NCI-H460 (cell line): ENCODE measurements around a stretch of chr12.

RAMPAGE:
- cytosol, long total RNA = no peak
- long total RNA = no peak
- nucleus, long total RNA = no peak
These were observed 85.7 kb upstream of the USP44 start for GRCh38 chr12:95636842-95637466.

DNA sequence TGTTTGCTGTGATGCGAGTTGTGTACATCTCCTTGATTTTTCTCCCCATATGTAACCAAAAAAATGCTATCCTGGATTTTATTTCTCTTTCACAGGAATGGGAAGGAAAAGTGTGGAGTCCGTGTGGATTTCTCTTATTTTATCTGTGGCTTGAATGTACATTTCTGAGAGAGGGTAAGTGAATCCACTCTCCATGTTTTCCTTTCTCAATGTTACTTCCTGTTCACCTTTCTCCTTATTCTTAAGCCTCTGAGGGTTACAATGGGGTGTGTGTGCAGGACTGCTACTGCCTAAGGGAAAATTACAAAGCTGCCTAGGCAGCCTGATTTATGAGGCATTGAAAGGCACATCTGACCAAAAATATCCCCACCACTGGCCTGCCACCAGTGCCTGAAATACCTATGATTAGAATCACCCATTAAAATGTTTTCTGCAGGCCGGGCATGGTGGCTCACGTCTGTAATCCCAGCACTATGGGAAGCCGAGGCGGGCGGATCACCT is 98.0 kb upstream of the USP44 start:
RAMPAGE:
- cytosol, long total RNA = no peak
- long total RNA = no peak
- nucleus, long total RNA = no peak

RAMPAGE:
- cytosol, long total RNA = no peak
- long total RNA = no peak
- nucleus, long total RNA = no peak
These were observed 1.2 kb downstream of the SNRPF start for GRCh38 chr12:95859972-95860355.

DNA sequence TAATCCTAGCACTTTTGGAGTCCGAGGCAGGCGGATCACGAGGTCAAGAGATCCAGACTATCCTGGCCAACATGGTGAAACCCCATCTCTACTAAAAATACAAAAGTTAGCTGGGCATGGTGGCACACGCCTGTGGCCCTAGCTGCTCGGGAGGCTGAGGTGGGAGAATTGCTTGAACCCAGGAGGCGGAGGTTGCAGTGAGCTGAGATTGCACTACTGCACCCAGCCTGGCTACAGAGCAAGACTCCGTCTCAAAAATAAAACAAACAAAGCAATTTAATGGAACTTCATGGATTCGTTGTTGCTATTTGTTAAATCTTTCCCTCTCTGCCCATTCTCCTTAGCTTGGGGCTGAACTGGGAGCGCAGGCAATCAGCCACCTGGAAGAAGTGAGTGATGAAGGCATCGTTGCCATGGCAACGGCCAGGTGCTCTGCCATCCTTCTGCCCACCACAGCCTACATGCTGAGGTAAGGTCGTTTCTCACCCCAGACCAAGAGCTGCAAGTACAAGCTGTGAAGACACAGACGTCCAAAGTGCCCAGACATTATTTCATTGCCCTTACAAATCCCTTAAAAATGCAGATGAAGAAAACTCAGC is 19.0 kb downstream of the AMDHD1 start:
RAMPAGE:
- cytosol, long total RNA = no peak
- long total RNA = no peak
- nucleus, long total RNA = no peak

GRCh38 chr12:96170208-96170832 is 23.9 kb upstream of the ELK3 start:
RAMPAGE:
- cytosol, long total RNA = no peak
- long total RNA = no peak
- nucleus, long total RNA = no peak

GRCh38 chr12:96237503-96238254 is 43.5 kb downstream of the ELK3 start:
RAMPAGE:
- cytosol, long total RNA = no peak
- long total RNA = no peak
- nucleus, long total RNA = no peak

RAMPAGE:
- cytosol, long total RNA = no peak
- long total RNA = no peak
- nucleus, long total RNA = no peak
These were observed 60.9 kb downstream of the ELK3 start for GRCh38 chr12:96254718-96255783.

DNA sequence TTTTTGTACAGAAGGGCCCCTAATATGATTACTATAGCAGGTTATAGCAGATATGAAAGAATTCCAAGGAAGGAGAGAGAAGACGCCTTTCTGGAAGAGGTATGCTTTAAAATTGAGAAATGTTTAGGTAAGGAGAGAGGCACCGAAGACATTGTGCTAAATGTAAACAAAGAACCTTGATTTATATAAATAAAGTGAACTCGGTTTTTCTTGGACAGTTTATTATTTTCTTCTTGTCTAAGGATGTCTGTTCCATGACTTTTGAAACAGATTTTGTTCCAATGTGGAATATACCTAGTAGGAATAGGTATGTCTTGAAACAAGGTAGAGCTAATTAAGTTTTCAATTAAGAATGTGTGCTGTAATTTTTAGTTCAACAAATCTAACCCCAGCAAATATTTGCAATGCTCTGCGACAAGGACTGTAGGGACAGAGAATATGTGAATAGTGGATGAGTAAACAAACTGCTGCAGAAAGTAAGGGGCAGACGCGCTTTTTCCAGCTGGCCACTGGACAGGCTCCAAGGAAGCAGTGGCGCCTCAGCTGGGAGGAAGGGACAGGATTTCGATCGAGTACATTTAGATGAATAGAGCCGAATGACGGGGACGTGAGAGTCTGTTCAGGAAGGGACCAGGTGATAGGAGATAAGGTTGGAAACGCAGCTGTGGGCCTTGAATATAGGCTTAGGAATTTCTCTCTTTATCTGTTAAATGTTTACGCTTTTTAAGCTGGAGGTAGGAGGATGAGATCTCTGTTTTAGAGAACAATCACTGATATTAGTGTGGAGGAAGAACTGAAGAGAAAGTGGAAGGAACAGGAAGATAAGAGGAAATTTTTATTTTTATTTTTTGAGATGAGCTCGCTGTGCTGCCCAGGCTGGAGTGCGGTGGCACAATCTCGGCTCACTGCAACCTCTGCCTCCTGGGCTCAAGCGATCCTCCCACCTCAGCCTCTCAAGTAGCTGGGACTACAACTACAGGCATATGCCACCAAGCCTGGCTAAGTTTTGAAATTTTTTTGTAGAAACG is 69.3 kb downstream of the ELK3 start:
RAMPAGE:
- cytosol, long total RNA = no peak
- long total RNA = no peak
- nucleus, long total RNA = no peak

DNA sequence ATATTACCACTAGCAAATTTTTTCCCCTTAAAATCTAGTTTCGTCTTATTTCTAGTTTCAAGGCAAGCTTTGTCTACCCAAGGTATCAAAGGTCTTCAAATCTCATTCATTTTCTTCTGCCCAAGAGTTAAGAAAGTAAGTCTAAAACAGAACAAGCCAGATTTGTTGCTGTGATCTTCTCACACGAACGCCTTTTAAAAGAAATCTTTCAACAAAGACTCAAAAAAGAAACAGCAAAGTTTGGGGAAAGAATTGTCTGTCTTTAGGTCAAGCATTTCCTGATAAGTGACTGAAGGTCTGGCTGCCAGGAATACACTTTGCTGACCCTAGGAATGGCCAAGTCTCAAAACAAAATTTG is 1.8 kb downstream of the CDK17 start:
RAMPAGE:
- cytosol, long total RNA = no peak
- long total RNA = no peak
- nucleus, long total RNA = no peak

GRCh38 chr12:96398852-96399127 is 1.4 kb downstream of the CDK17 start:
RAMPAGE:
- cytosol, long total RNA = no peak
- long total RNA = no peak
- nucleus, long total RNA = no peak

DNA sequence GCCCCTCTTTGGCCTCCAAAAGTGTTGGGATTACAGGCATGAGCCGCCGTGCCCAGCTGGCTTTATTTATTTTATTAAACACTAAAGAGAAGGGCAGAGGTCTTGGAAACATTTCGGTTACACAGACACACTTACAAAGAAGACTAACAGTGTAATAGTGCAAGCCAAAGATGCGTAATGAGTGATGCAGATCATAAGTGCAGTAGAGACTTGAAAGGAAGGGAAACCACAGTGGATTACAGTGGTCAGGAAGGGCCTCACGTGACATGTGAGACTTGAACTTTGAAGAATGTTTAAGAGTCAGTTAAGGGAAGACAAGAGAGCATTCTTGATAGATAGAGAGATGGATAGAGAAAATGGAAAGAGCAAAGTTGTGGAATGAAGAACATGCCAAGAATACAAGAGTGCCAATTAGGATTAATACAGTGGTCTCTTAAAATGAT is 33.9 kb upstream of the CDK17 start:
RAMPAGE:
- cytosol, long total RNA = no peak
- long total RNA = no peak
- nucleus, long total RNA = no peak

GRCh38 chr12:96699076-96699386 is 208.0 kb upstream of the NEDD1 start:
RAMPAGE:
- cytosol, long total RNA = no peak
- long total RNA = no peak
- nucleus, long total RNA = no peak

DNA sequence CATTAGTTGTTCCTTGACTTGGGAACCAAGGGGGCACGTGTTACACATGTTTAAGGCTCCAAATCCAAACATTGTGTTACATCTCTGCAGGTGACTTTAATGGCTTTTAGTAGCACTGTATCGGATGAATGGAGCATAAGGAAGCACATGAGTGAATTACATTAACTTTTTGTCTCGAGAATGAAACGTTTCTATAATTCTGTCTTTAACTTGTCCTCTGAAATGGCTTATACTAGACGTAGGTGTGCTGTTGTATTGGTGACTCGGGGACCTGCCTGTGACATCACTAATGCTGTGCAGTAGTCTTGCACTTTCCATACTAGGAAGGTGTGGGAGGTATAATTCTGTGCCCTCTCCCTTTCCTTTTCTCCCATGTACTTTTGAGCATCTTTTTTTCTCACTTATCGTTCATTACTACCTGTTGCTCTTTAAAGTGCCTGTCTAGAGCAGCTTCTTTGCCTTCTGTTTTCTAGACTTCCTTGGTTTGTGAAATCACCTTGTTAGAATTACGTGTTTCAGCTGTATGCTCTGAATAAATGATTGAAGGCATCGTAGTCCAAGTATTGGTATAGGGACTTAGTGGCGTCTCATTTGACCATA is 1.1 kb downstream of the NEDD1 start:
RAMPAGE:
- cytosol, long total RNA = no peak
- long total RNA = no peak
- nucleus, long total RNA = no peak

GRCh38 chr12:97276198-97276809 is 369.2 kb downstream of the NEDD1 start:
RAMPAGE:
- cytosol, long total RNA = no peak
- long total RNA = no peak
- nucleus, long total RNA = no peak

DNA sequence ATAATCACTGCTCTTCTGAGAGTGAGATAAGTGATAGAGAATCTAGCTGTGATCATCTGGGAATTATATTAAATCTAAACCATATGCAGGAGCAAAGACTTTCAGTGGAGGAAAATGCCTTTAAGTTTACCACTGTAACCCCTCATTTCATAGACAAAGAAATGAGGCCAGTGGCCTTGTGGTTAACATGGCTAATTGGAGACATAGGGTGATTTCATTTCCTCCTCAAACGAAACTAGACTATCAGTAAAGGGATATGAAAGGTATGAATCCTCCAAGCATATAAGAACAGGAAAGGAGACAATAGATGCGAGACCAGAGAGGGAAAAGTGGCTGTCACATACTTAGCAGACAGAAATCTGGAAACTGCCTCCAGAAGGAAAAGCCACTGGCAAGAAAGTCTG is 240.6 kb upstream of the TMPO start:
RAMPAGE:
- cytosol, long total RNA = no peak
- long total RNA = no peak
- nucleus, long total RNA = no peak

DNA sequence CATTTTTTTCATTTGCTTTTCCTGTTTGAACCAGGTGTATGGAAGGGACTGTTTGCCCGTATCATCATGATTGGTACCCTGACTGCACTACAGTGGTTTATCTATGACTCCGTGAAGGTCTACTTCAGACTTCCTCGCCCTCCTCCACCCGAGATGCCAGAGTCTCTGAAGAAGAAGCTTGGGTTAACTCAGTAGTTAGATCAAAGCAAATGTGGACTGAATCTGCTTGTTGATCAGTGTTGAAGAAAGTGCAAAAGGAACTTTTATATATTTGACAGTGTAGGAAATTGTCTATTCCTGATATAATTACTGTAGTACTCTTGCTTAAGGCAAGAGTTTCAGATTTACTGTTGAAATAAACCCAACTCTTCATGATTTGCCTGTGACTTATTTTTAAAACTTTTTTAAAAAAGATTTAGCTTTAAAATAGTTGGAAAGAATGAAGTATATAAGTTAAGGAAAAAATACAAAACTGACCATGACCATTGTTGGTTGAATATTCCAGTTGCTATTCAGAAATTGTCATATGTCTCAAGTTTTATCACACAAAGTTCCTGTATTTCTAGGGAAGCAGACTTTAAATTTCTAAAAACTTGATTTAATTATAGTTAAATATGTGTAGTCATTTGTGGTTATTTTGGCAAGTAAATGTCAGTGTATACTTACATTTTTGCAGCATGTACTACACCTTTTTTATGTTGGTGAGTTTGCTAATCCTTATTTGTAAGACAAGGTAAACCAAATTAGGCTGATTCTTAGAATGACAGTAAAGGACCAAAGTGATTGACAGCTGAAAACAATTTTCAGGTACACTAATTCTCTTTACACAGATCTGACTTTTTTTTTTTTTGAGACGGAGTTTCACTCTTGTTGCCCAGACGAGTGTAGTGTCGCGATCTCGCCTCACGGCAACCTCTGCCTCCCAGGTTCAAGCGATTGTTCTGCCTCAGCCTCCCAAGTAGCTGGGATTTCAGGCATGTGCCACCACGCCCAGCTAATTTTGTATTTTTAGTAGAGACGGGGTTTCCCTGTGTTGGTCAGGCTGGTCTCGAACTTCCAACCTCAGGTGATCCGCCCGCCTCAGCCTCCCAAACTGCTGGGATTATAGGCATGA is 8.2 kb downstream of the SLC25A3 start:
RAMPAGE:
- cytosol, long total RNA = no peak
- long total RNA = no peak
- nucleus, long total RNA = no peak

RAMPAGE:
- cytosol, long total RNA = no peak
- long total RNA = no peak
- nucleus, long total RNA = no peak
These were observed 81.2 kb downstream of the APAF1 start for GRCh38 chr12:98726354-98726633.

DNA sequence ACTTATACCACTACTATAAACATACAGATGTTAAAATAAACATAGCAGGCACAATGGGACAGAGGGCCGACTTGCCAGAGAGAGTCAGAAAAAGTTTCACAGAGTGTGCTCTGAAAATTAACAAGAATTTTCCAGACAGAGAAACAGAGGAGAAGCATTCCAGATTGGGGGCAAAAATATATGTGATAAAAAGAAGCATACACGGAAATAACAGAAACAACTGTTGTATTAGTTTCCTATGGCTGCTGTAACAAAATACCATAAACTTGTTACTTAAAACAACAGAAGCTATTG is 49.0 kb upstream of the GARIN6 start:
RAMPAGE:
- cytosol, long total RNA = no peak
- long total RNA = no peak
- nucleus, long total RNA = no peak

GRCh38 chr12:100136915-100137533 is 5.7 kb downstream of the BLTP3B start:
RAMPAGE:
- cytosol, long total RNA = no peak
- long total RNA = no peak
- nucleus, long total RNA = no peak

RAMPAGE:
- cytosol, long total RNA = no peak
- long total RNA = no peak
- nucleus, long total RNA = no peak
These were observed 42.7 kb upstream of the NR1H4 start for GRCh38 chr12:100431060-100431259.